GM19239 (cell line): ENCODE measurements around a stretch of chr13.

DNA sequence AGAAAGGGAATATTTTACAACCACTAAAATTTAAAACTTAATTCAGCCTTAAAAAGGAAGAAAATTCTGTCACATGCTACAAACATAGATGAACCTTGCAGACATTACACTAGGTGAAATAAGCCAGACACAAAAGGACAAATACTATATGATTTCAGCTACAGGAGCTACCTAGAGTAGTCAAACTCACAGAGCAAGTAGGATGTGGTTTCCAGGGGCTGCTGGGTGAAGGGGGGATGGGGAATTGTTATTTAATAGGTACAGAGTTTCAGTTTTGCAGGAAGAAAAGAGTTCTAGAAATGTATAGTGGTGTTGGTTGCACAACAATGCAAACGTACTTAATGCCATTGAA, 46.8 kb upstream of the ITM2B start:
- RRBS = no CpG with 5 or more reads among the region's 1 CpG

DNA sequence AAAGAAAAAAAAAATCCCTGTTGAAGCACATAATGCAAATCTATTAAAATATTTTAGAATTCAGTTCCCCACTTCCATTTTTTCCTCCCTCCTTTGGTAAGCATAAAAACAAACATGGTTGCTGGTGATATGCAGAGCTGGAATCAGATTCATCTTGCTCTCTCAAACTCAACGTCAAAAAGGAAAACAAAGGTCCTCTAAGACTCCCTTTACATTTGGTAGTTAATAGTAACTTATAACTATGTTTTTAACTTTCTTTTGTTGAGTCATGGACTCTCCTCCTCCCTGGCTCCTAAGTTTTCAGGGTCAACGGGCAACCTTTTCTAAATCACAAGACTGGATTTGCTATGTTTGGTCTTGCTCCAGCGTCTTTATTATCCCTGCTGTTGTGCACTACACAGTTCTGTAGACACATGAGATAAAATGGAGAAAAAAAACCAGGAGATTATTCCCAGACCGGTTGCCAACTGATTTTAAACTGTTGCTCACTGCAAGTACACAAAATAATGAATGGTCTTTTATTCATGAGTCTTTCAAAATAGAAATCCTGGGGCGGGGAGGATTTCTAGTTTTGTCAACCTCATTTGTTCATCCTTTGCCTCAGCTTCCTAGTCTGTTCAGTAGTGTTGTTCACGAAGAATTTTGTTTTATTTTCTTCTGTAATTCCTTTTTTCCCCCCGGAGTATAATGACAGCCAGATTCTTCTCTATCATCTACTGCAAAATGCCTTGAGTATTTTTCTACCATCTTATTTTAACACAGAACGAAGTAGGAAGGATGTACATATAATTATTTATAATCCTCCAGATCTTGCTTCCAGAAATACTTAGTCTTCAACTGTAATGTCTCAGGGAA, 1.8 kb upstream of the ITM2B start:
- RRBS = no CpG with 5 or more reads among the region's 8 CpGs

GRCh38 chr13:48232467-48232885, 530 bp upstream of the ITM2B start:
- RRBS = no CpG with 5 or more reads among the region's 12 CpGs

- RRBS = no CpG with 5 or more reads among the region's 8 CpGs
Observed at GRCh38 chr13:48234812-48235551, 2.0 kb downstream of the ITM2B start.

DNA sequence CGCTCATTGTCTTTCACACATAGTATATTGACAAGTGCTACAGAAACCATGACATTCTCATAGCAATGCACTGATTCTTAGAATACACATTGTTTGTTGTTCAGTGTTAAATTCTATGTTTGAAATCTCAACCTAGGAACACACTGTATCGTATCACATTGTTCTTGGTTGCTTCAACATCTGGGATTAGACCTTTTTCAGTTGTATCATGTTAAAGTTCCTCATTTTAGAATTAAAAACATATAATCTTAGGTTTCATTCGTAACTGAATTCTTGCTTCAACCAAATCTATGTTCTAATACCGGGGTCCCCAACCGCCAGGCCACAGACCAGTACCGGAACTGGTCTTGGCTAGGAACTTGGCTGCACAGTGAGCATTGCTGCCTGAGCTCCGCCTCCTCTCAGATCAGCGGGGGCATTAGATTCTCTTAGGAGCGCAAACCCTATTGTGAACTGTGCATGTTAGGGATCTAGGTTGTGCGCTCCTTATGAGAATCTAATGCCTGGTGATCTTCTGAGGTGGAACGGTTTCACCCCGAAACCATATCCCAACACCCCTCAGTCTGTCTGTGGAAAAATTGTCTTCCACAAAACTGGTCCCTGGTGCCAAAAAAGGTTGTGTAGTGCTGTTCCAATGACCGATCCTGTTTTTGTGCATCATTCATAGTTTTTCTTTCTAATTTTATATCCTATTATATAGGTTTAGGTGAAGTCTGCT, 19.2 kb downstream of the ITM2B start:
- RRBS = no CpG with 5 or more reads among the region's 13 CpGs

- RRBS = no CpG with 5 or more reads among the region's 4 CpGs
Observed at GRCh38 chr13:48418084-48418796, 5.3 kb upstream of the LPAR6 start.

DNA sequence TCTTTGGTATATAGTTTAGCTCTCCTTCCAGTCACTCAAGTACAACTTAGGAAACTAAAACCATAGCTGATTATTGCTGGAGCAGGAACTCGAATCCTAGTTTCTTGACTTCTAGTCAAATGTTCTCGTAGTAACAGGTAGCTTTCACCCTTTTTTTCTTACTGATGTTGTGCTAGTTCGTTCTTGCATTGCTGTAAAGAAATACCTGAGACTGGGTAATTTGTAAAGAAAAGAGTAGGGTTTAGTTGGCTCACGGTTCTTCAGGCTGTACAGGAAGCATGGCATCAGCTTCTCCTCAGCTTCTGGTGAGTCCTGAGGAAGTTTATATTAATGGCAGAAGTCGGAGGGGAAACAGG, 13.7 kb upstream of the LPAR6 start:
- RRBS = no CpG with 5 or more reads among the region's 5 CpGs

DNA sequence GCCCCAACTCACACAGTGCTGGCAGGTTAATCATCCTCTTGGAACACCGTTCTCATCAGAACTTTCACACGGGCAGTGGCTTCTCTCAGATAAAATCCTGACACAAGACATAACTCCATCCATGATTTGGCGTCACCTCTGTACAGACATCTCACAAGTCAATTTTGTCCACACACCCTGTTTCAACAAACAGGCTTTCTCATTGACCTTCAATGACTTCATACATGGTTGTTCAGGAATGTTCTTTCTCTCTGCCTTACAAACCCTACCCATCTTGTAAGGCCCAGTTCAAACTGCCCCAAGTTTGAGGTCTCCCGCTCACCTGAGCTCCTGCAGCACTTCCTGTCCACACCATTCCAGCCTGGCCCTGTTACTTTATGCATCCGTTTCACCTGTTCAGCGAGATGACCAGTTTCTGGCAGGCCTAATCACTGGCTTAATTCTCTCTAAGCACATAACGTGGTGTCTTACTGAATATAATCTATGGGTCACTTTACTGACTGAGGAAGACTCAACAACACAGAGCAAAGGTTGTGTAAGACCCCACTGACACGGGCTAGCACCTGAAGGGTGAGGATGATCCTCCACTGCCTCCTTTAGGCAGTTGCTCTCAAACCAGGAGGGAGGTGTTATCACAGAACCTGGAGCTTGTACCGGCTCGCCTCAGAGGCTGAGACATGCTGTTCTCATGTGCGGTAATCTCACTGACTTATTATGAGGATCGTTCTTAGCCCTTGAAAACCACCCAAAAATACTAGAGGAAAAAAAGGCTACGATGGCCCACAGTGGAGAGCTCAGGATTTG, 28.5 kb downstream of the RCBTB2 start:
- RRBS = no CpG with 5 or more reads among the region's 13 CpGs

DNA sequence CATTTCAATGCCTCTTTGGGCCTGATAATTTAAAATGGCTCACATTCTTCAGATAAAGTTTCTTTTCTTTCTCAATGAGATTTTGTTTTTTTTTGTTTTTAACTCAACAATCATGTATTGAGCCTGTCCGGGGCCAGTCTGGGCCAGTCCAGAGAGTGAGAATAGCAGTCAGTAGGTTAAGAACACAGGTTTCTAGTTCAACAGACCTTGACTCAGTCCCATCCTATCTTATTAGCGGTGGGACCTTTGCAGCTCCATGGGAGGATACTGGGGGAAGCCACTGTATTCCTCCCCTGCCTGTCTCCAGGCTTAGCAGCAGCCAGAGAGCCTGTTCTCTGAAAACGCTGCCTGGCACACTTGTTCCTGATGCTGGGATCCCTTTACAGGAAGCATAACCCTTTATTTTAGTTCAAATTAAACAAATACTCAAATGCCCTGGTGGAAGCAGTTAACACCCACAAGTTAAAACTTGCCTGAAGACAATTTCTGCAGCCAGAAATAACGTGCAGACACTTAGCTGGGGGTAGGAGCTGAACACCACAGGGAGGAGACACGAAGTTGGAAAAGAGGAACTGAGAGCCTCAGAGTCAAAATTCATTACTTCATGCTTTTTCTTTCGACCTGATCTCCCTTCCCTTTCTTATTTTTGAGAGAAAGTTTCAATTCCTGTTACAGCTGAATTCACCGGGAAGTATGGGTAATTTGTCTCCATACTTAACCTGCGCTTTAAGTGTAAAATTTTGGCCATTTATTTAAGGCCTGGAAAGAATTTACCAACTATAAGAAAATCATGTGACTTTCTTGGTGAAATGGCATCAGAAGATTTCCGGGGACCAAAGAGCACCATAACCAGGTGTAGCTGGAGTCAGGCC, 46.1 kb upstream of the RCBTB2 start:
- RRBS = 11% methylated on average over 1 of the region's 9 CpGs

GRCh38 chr13:48586373-48586880, 53.5 kb upstream of the RCBTB2 start:
- RRBS = no CpG with 5 or more reads among the region's 5 CpGs

GRCh38 chr13:48976466-48977244, 943 bp downstream of the FNDC3A start:
- RRBS = 2% methylated on average over 12 of the region's 53 CpGs

GRCh38 chr13:49187576-49187998, 32.6 kb upstream of the MLNR start:
- RRBS = no CpG with 5 or more reads among the region's 9 CpGs

DNA sequence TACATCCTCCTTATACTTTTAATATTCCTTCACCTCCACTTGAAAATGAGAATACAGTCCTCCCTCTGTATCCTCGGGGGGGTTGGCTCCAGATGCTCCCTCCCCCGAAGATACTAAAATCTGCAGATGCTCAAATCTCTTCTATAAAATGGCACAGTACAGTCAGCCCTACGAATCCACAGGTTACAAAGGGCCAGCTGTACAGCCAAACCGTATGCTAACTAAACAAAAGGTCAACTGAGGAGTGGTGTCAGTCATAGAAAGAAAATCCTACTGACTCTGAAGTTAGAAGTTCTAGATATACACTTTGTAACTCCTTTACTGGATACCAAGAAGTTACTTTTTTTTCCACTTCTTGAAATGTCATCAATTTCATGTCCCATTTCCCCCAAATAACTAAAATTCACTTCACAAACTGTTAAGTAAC, 9.1 kb downstream of the KPNA3 start:
- RRBS = no CpG with 5 or more reads among the region's 4 CpGs

DNA sequence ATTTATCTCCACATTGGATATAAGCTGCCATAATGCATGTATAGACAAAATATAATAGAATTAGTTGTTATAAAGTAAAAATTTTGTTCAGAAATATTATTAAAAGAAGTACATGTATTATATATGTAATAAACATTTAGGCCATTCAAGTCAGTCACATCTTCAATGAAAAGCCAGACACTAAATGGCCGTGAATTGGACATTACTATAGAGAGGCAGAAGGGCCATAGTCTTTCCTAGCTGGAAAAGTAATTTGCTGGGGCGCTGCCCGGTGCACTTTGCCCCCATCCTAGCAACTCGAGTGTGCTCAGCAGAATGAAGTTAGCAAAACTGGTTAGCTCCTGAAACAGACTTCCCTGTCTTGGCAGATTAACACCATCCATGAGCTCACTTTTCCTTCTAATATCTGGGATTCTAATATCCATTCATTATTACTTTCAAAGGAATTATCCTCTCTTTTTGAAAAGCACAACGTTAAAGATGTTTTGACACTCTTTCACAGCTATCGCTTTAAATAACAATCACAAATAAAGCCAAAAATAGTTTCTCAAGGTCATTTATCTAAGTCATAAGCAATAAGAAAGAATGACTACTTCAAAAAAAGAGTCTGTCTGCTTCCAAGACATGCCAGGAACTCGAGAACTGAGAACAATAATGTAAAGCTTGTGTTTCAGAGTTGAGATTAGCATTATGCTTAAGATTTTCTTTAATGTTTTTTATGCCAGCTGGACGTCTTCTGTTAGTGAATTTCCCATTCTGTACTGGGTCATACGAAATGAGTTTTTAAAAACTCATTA, 2.9 kb upstream of the SPRYD7 start:
- RRBS = no CpG with 5 or more reads among the region's 9 CpGs

GRCh38 chr13:49956196-49956917, 20.2 kb upstream of the SPRYD7 start:
- RRBS = no CpG with 5 or more reads among the region's 5 CpGs

GRCh38 chr13:50081453-50082435, 66.5 kb downstream of the KCNRG start:
- RRBS = under 1% methylated on average over 14 of the region's 79 CpGs

DNA sequence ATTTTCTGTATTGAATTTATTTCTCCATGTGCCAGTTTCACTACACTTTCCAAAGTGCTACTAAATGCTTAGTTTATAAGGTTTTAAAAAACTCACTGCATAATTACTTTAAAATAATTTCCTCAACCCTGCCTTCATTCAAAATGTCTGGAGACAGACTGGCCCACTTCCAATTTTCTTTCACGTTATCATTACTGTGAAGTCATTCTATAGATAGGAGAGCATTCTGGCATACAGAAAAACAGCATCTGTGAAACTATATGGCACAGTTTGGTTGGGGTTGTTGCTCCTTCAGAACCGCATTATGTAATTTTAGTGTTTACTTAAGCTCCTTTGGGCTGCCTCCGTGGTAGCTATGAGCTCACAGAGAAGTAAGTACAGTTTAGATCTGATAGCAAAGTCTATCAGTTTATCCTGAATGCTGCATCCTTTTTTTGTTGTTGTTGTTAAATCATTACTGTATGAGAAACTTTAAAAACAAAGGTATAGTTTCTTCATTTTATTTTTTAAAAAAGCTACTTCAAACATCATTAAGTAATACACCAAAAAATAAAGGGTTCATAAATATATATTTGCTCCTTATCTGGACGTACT, 104.4 kb downstream of the KCNRG start:
- RRBS = no CpG with 5 or more reads among the region's 4 CpGs

DNA sequence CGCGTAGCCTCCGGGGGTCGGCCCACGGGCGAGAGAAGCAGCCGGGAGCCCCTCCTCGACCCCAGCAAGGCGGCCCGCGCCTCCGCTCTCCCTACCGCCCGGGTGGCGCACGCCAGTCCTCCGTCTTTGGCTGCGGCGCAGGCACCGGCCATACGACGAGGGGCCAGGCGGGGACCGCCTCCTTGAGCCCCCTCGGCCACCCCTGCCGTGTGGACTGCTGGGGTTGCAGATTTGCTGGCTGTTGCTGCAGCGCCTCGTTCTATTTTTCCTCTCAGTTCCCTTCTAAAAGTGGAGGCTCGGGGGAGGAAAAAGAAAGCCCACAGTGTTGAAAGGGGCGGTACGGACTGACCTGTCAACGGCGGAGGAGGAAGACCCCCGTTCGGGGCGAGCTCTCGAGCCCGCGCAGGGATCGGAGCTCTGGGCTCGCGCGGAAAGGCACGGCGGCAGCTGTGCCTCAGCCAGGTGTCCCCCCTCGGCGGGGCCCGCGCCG, 109.8 kb downstream of the KCNRG start:
- RRBS = 1% methylated on average over 14 of the region's 50 CpGs

- RRBS = no CpG with 5 or more reads among the region's 26 CpGs
Observed at GRCh38 chr13:50185641-50186216, 170.5 kb downstream of the KCNRG start.

GRCh38 chr13:50186223-50186711, 171.0 kb downstream of the KCNRG start:
- RRBS = no CpG with 5 or more reads among the region's 7 CpGs